Endometrial microvascular endothelial cells (primary cell): ENCODE results near the gene SYK.

DNA sequence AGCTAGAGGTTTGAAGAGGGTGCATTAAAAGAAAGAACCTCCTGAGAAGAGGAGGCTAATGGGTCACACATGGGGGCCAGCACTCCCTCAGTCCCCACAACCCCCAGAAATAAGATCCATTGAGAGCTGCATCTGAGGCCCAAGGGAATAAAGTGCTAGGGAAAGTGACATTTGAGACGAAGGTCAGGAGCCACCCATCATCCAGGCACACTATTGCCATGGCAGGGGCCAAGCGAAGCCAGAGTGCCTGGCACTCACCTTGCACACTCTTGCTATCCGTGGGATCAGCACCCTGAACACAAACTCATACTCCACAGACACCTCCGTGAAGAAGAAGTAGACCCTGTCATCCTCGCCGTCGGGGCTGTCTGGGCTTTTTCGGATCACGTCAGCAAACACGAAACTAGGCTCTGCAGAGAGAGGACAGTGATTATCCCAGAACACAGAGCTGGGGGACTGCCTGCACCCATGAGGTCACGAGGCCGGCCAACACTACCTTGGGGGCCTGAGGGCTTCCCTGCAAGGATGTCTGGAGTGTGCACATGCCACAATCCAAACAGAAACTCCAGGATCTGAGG, 72.8 kb downstream of the SECISBP2 start:
- RAMPAGE, long total RNA, result no peak

GRCh38 chr9:89402660-89403416, 84.5 kb downstream of the SECISBP2 start:
- RAMPAGE, long total RNA, result no peak

DNA sequence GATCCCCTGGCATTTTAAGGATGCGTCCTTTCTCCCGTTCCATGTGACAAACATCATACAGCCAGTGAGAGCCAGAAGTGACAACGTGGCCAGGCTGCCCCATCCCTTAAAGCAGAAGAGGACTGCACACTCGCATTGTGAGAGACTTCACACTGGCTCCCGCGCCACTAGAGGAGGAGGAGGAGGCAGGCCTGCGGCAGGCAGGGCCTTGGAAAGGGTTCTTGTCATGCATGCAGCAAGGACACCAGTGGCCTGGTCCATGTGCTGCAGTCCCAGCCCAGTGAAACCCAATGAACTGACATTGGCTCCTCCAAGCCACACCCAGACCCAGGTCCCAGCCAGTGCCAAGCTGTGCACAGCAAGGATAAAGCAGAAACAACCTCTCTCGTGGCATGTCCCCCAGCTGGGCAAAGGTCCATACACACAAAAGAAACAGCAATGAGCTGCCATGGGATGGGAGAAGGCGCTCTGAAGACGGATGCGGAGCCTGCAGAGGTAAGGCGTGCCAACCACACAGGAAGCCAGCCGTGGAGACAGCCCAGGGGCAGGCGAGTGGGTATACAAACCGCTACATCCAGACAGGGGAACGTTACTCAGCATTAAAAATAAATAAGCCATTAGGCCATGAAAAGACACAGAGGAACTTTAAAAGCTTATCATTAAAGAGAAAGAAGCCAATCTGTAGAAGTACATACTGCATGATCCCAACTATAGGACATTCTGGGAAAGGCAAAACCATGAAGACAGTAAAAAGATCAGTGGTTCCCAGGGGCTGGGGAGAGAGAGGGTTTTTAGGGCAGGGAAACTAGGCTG, 89.2 kb downstream of the SEMA4D start:
- RAMPAGE, long total RNA, result no peak

DNA sequence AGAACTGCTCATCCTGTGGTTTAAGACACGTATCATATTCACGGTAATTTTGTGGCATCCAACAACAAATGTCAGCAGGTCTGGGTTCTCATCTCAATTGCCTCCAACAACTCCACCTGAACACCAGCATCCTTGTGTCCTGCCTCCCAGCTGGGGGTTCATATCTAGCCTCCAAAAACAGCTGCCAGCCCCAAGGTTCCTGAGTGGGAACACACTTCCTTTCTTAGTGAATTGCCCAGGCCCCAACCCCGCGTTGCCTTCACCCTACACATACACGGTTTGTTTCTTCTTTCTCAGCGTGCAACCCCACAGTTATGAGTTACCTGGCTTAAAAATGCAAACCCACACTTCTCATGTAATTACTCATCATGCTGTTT, 77.9 kb downstream of the SEMA4D start:
- RAMPAGE, long total RNA, result no peak

DNA sequence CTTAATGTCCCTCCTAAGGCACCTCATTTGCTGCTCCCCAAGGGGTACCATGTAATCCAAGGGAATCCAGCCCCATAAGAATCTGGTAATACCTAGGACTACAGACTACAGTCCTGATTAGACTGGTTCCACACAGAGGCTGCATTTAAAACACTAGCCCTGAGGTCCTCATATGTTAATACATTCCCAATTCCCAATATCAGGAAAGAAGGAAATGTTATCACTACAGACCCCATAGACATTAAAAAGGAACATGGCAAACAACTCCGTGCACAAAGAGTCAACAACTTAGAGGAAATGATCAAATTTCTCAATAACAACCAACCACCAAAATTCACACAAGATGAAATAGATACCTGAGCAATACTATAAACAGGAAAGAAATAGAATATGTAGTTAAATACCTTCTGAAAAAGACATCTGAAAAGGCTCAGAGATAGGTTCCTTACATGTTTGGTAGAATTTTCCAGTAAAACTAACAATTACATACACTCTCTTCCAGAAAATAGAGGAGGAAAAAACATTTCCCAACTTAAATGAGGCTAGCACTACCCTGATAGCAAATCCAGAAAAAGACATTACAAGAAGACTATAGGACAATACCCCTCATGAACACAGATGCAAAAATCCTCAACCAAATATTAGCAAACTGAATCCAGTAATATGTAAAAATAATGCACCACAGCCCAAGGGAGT, 28.9 kb downstream of the SEMA4D start:
- RAMPAGE, long total RNA, result no peak

- RAMPAGE, long total RNA, result no peak
Observed at GRCh38 chr9:89496211-89496727, 1.6 kb downstream of the SEMA4D start.

GRCh38 chr9:89496728-89497697, 900 bp downstream of the SEMA4D start:
- RAMPAGE, long total RNA, result no peak

DNA sequence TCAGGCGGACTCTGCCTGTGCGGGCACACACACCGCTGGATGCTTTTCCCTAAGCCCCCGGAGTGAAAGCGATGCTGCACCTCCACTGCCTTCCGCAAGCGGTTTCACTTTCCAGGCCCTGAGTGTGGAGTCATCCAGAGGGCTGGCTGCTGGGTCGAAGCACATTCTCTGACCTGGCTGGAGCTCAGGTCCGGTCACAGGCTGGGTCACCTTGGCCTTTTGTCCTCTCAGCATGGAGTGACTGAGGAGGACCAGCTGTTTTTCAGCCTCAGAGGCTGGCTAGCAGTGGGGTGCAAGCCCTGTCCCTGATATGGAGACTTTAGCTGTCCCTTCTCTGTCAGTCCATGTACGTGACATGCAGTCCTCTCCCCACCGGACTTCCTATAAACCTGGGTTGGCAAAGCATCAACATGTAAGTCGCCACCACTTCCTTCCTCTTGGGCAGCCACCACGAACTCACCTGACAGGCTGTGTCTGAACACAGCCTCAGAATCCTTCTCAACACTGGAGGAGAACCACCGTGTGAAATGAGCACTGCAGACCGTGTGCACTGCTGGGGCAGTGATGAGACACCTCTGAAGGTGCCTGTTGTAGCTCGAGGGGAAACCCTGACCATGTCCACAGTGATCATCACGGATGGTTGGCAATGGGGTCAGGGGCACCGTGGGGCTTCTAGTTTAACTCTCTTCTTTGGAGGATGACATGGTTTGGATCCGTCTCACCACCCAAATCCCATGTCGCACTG, 51.4 kb downstream of the GADD45G start:
- RAMPAGE, long total RNA, result no peak

DNA sequence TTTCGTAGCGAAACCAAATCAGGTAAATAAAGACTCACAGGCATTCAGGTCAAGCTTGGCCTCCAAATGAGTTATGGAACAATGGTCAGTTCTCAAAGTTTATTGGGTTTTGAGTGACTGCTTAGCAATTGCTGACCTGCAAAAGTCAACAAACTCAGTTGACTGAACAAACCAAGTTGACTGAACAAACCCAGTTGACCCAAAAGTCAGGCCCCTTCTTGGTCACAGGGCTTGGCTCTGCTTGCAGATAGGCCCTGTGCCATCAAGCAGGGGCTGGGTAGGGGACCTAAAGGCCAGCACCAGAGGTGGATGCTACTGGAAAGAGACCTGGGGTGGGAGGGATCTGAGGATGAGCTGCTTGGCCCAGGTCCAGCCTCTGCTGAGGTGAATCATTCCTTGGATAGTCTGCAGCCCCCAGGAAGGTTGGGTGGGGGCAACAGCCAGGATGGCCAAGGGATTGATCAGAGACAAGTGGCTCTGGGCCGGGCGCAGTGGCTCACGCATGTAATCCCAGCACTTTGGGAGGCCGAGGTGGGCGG, 64.6 kb downstream of the GADD45G start:
- RAMPAGE, long total RNA, result no peak

GRCh38 chr9:89701558-89701938, 96.7 kb downstream of the GADD45G start:
- RAMPAGE, long total RNA, result no peak

GRCh38 chr9:89712132-89712572, 107.3 kb downstream of the GADD45G start:
- RAMPAGE, long total RNA, result no peak

DNA sequence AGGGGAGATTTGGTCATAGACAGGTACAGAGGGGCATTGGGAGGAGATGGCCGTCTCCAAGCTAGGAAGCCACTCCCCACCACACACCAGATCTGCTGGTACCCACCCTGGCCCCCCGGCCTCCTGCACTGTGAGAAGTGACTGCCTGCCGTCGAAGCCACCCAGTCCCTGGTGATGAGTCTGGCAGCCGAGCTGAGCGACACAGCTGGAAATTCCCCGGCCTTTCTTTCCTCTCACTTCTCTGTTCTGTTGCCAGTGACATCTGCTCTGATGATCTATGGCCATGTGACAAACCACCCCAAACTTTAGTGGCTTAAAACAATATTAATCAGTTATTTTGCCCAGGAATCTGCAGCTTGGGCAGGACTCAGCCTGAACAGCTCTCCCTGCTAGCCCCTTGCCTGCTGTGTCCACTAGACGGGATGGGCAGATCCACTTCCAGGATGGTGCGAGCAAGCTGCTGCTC, 211.1 kb downstream of the GADD45G start:
- RAMPAGE, long total RNA, result no peak

DNA sequence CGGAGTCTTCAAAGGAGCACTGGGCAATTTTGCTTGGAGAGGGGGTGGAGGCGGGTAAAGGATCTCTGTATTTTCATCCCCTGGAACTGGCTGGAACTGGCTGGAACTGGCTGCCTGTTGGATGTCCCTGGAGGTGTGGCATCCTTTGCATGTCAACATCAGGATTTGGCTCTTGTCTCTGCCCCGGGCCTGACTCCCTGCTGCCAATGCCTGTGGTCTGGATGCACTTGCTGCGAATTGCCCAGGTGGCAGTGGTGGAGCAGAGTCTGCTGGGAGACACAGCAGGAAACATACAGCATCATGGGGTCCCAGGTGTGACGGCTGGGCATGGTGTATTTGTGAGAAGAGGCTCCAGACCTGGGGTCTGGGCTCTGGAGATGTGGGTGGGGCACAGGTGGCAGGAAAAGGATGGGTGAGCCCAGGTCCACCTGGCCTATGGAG, 391.4 kb downstream of the GADD45G start:
- RAMPAGE, long total RNA, result no peak

DNA sequence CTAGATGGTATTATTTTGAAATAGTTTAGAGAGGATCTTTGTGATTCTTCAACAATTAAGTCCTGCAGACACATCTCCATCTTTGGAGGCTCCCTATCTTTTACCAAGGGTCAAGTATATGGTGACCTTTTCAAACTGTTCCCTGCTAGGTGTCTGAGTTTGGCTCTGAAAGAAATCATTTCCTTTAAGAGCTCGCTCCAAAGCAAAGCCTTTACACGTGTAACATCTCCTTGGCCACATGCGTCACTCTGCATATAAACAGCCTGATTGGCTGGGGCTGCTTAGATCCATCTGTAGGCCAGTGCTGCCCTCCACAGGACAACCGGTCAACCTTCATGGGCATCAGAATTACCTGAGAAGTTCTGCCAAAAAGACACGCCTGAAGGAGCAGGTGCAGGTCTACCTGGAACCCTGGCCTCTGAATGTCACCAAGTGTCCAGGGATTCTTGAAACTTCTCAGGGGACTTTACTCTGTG, 497.4 kb downstream of the GADD45G start:
- RAMPAGE, long total RNA, result no peak

DNA sequence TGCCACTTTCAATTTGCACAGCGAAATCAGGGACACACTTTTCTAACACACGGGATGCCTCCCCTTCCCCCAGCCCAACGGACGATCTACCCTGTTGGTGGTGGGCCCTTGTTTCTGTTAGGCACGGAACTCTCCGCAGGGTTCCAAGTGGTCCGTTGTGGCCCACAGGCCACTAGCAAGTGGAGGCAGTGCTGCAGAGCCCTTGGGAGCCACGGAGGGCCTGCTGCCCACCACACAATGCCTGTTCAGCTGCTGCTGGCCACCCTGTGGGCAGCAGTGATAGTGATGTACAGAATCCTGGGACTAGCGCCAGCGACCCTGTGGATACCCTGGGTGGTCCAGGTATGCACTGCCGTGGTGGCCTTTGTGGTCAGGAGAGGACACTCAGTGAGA, 58.9 kb downstream of the DIRAS2 start:
- RAMPAGE, long total RNA, result no peak

DNA sequence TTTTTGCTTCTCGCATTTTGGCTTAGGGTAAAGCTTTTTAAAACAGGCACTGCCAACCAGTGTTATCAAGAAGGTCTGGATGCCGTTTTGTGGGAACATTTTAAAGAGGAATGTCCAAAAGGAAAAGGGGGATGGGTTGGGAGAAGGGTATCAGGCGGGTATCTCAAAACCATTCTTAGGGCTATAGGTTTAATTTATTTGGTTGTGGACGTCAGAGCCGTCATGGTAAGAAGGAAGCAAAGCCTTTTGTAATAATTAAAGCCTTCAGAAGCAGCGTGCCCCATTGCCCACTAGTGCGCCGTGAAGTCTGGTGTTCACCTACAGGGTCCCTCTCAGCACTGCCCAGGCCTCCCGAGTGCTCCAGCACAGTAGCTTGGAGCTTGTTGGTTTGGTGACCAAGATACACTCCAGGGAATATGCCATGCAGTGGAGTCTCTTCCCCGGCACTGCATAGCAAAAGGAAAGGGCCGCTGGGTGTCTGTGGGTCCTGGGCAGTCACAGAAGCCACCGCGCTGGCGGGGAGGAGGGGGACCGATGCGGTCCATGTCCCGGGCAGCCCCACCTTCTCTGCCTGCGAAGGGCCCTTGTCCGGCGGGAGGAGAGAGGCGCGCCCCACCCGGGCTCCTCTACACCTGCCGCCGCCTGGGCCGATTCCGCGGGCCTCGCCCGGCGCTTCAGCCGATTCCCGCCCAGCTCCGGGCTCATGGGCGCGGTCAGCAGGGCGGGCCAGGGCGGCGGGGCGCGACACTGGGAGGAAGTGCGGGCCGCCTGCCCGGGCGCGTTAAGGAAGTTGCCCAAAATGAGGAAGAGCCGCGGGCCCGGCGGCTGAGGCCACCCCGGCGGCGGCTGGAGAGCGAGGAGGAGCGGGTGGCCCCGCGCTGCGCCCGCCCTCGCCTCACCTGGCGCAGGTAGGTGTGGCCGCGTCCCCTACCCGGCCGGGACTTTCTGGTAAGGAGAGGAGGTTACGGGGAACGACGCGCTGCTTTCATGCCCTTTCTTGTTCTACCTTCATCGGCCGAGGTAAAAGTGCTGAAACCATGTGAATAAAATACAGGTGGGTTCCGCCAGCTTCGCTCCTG, at the start of gene SYK:
Gene SYK (plus strand): TSS at position 834 of the 1,079 bp plus-strand sequence.
- RAMPAGE, long total RNA, result no peak

DNA sequence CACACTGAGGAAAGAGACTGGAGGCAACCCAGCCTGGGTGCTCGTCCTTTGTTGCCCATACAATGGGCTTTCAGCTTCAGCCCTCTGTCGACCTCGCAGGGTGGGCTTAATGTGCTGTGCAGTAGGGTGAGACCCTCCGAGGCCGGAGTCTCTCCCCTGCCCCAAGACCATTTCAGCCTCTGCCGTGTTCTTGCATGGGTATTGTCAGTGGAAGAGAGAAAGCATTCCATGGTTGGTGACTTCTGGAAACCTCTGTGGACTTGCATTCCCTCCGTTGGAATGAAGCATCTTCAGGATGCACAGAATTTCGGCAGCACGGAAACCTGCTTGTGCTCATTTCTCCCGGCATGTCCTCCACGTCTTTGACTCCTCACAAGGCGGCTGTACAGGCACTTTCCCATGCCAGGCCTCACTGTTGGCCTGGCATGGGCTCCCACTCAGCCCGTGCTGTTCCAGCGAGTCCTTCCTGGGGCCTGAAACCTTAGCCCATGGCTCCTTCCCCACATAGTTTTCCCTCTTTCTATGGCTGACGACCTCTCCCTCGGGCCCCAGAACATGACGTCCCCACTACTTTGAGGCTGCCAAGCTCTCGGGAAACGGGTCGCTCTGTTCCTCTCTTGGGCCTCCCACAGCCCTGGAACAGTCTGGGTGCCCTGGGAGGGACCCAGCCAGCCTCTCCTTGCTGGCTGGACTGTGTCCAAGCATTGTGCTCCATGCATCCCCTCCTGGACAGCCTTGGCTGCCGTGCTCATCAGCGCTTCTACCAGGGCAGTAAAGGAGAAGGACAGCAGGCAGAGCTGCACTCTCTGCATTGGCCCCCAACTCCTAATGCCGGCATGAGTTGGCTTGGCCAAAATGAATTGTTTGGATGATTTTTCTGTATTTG, 118.1 kb downstream of the SYK start:
- RAMPAGE, long total RNA, result no peak

DNA sequence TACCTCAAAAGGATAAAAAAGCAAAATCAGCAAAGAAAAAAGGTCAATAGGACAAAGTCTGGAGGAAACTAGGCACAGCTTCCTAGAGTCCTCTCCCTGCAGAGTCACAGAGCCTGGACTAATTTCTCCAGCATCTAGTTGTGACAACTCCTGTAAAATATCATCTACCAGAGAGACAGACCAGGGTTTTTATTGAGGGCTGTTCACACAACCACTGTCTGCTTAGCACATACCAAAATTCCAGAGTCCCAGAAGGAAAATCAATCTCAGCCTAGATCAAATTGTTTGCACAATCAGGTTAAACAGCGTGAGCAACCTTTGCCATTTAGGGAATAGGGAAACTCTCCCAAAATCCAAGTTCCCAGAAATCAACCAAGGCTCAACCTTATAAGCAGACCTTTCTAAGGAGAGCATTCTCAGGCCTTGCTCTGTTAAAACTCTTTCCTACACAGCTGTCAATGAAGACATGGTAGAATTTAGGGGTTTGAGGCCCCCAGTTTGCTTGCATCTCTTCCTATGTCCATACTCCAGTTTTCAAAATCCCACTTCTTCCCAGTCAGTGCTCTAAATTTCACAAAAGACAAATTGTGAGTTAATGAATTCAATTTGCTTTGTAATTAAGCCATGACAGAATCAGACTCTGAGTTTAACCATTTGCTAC, 190.4 kb downstream of the SYK start:
- RAMPAGE, long total RNA, result no peak

DNA sequence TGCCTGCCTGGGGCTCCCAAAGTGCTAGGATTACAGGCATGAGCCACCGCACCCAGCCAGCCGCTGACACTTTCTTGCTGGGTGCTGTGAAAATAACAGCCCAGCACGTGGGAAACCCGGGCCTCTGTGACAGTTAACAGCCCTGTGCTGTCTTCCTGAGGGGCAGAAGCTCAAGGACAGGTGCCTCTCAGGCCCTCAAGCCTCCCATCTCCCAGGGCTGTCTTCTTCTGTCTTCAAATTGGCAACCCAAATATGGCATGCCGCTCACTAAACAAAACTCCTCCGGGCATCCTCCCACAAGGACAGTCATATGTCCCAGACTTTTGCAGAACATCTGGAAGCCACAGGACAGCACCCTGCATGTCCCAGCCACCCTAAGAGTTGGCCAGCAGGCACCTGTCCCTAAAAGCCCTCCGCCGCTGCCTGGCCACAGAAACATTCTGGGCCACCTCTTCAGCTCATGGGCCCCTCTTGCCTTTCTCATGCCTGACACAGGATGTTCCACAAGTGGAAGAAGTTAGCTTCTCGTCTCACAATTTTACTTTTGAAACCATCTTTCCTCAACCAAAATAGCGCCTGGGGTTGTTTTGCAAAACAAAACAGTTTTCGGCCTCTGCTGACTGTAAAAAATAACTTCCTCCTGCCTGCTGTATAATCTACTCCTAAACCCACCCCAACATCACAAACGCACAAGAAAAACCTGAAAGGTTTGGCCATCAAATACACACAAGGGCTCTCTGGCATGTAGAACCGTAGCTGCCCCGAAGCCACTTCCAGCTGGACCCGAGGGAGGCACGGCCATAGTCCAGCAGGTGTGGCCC, 233.8 kb downstream of the SYK start:
- RAMPAGE, long total RNA, result no peak

- RAMPAGE, long total RNA, result no peak
Observed at GRCh38 chr9:91101666-91102479, 259.8 kb downstream of the AUH start.